WTC11 (cell line): ENCODE measurements around a stretch of chr1.

- PRO-cap: no peak
Observed at GRCh38 chr1:15345565-15346464, 63.9 kb upstream of the EFHD2 start.

DNA sequence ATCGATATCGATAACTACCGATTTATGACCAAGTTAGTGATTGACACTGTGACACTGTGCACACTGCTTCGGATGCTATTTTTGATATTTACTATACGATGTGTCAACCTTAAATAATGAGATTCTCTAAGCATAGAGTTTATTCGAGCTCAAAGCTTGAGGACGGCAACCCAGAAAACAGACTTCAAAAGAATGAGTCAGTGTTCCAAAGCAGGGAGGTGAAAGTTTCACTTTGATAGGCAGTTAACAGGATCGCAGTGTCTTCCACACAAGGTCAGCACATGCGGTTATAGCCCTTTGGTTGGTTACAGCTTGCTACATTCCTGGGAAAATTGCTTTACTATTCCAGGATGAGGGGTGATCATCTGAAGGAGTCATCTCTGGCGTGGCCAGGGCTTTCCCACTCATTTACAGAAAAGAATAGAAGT is 53.6 kb upstream of the EFHD2 start:
- PRO-cap: no peak

DNA sequence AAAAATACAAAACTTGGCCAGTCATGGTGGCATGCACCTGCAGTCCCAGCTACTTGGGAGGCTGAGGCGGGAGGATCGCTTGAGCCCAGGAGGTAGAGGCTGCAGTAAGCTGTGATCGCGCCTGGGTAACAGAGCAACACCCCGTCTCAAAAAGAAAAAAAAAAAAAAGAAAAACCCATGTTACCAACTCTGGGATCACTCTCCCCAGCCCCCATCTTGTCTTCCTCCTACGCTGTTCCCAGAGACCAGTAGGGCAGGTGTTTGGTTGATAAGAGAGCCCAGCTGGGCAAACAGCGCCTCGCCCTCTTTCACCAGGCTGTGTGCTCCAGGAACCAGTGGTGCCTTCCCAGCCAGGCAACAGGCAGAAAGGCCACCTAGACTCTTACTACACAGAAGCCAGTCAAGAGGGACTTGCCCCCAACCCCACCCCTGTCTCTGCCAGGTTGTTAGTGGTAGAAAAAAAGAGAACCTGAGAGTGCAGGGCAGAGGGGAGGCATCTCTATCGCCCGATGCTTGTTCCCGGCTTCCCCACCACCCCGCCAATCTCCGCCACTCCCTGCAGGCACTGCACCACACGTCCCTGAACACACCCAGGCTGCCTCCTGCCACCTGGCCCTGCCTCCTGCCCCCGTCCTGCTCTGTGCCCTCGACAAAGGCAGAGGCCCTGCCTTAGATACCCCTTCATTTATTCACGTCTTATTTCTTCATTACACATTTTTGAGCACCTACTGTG is 14.0 kb upstream of the CTRC start:
- PRO-cap: no peak

DNA sequence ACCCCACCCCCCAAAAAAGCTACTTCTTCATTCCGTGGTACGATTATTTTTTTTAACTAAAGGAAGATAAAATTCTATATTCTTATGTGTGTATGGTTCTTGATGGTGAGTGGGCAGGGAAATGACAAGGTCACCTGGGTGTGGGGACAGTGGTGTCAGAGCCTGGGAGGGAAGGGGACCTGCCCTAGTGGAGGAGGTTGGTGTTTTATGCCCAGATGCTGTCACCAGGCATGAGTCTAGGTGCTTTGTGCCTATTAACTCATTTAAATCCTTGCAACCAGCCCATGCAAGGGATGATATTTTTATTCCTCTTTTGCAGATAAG is 8.0 kb upstream of the CTRC start:
- PRO-cap: no peak

GRCh38 chr1:15523581-15524130 is 359 bp downstream of the CASP9 start:
- PRO-cap: no peak

DNA sequence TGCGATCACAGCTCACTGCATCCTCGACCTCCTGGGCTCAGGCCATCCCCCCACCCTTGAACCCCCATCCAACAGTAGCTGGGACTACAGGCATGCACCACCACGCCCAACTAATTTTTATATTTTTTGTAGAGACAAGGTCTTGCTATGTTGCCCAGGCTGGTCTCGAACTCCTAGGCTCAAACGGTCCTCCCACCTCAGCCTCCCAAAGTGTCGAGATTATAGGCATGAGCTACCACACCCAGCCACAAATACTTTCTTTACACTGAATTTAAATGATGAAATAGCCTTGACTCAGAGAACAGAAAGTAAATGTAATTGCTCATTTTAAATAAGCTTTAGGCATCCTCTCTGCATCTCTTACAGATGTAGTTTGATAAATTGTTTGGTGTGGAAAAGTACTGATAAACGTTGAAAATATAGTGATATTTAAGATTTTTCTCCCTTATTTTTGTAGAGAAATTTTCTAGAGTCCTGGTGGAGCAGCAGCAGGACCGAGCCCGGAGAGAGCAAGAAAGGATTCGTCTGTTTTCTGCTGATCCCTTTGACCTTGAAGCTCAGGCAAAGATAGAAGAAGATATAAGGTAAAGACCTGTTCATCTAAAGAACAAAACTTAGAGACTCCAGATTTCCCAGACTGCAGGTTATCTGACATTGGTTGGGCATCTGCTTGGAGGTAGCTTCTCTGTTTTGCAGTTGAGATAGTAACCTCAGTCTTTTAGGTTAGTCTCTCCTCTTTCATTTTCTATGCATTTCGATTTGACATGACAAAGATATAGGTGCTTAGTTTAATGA is 15.9 kb downstream of the DDI2 start:
- PRO-cap: no peak

- PRO-cap: bidirectional peak, plus-strand start at chr1:15685053, minus-strand start at chr1:15685017
Observed at GRCh38 chr1:15684922-15685450, 866 bp downstream of the PLEKHM2 start.

GRCh38 chr1:15719633-15720194 is 16.3 kb upstream of the SLC25A34 start:
- PRO-cap: no peak

DNA sequence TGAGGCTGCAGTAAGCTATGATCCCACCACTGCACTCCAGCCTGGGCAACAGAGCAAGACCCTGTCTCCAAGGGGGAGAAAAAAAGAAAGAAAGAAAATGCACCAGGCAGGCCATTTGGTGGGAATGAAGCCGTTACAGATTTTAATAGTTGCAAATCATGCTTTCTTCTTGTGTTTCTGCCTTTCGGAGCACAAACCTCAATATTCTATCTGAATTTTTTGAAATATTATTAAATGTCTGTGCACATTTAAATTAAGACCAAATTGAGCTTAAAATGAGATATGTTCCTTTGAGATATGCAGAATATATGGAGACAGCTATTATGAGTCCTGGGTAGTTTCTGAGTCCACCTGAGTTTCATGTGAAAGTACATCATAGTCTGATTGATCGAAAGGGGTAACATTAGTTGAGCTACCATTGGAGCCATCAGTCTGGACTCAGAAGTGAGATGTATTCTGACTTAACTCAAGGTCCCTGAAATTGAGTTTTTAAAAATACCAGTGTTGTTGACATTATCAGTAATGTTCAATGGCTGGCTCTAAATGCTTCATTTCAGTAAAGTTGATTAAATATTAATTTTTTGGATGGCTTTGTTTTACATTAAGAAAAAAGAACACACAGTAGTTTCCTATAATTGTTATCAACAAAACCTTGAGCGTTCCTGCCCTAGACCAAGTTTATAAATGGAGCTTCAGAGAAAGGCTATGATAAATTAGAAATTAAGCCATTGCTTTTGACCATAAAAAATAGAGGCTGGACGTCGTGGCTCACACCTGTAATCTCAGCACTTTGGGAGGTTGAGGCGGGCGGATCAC is 61.9 kb downstream of the ZBTB17 start:
- PRO-cap: no peak

- PRO-cap: no peak
Observed at GRCh38 chr1:15919217-15919648, 56.7 kb downstream of the ZBTB17 start.

GRCh38 chr1:15927882-15928439 is 47.9 kb downstream of the ZBTB17 start:
- PRO-cap: no peak

DNA sequence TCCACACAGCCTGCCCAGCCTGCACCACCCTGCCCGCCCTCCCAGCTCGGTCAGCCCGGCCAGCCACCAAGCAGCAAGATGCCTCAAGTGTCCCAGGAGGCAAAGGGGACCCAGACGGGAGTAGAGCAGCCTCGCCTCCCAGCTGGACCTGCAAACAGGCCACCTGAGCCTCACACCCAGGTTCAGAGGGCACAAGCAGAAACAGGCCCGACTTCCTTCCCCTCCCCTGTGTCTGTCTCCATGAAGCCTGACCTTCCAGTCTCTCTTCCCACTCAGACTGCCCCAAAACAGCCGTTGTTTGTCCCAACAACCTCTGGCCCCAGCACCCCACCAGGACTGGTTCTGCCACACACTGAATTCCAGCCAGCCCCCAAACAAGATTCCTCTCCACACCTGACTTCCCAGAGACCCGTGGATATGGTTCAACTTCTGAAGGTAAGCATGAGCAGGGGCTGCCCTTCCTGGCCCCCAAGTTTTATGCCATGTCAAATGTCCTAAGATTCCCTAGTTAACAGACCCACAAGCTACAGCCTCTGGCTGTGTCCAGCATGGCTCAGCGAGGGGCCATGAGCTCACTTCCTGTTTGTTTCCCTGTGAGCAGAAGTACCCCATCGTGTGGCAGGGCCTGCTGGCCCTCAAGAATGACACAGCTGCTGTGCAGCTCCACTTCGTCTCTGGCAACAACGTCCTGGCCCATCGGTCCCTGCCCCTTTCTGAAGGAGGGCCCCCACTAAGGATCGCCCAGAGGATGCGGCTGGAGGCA is 38.5 kb downstream of the ZBTB17 start:
- PRO-cap: no peak

DNA sequence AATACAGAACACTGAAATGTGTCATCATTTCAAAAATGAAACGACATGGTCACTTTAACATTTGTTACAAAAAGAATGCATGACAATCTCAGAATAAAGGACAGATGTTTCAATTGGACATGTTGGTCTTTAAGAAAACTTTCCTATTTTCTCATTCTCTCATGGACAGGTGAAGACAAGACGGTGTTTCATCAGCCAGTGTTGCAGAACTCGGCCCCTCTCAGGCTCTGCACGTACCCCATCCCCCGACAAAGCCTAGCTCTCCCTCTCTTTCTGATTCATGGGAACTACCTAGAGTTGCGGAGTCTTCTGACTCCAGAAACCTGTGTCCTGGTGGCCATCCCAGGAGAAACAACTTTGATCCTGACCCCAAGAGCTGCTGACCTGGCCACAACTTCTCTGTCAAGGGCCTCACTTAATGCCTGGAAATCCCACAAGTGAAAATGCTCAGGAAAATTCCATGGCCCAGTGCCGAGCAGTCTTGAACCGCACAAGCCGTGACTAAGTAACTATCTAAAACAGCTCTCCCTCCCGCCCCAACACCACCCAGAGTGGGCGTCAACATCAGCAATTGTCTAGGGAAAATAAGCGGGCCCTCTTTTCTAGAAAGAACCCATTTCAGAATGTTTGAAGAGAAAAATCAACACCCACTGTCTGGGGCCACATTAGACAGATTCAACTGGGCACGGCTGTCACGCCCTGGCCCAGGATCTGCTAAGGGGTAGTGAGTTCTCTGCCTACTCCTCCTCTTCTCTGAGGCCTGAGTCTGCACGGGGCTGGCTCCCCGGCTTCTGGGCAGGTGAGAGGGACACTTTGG is 26.9 kb downstream of the ZBTB17 start:
- PRO-cap: no peak

- PRO-cap: no peak
Observed at GRCh38 chr1:16124647-16125304, 31.1 kb downstream of the EPHA2 start.

DNA sequence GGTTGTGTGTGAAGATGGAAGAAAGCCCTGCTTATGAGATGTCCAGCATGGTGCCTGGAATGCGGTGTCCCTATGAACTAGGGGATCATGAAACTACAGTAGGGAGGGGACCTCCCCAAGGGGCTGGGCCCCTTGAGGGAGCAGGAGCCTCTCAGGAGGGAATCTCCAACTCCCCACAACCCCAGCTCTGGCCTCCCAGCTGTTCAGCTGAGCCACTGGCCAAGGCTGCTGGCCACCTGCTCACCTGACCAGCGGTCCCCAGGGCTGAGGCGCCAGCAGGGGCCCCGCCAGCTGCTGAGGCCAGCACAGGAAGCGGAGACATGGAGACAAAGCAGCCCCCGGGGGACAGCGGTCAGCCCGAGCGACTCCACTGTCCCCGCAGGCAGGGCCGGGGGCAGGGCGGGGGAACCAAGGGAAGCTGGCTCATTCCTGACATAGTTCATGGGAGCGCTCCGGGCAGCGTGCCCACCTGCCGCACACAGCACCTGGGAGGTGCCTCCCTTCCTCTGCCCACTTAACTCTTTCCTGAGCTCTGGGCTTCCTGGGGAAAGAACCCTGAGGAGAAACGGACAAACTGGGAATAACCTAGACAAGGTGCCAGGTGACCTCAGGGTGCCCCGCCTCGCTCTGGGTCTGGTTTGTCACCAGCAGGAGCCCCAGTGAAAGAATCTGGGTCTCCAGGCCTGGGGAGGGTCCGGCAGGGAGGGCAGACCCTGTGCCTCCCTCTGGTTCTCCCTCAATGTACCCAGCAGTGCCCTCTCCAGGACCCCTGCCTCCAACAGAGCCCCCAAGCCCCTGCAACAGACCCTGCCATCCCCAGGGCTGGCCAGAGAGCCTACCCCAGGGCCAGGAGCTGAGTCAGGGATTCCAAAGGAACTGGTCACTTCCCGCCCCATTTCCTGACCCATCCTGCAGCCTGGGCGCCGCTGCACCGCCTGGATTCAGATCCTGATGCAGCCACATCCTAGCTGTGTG is 10.7 kb downstream of the EPHA2 start:
- PRO-cap: no peak

DNA sequence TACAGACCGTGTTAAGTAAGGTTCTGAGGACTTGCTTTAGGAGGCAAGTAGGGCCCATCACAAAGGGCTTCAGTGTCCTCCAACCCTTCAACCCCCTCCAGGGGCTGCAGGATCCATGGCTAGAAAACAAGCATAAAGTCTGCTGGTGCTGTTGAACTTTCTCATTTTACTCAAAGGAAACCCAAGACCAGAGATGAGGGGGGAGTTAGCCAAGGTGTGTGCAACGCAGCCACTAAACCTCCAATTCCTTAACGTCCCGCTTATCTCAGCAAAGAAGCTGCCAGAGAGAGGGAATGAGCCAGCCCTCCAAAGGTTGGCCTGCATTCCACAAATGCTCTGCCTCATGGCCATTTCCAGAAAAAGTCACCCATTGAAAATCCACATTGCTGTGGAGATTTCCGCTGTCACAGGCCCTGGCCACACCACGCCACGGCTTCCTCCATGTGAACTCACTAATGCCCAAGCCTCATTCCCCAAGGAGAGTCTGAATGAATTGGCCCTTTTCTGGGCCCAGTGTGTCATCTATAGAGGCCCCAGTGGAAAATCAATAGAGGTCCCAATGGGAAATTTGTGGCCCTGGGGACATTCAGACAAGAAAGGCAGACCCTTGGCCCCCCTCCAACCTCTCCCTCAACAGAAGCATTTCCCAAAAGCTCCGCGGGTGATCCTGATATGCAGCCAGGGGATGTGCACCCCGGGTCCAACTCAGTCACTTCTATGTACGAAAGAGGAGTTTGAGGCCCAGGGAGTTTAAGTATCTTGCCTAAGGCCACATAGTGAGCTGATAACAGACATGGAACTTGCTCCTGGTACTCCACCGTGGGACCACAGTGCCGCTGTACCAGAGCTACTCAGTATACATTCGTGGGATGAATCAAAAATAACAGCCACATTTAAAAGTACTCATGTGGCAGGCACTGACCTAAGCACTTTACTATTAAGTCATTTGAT is 8.9 kb downstream of the EPHA2 start:
- PRO-cap: no peak

GRCh38 chr1:16152330-16153611 is 3.1 kb downstream of the EPHA2 start:
- PRO-cap: no peak

GRCh38 chr1:16158668-16159471 is 3.0 kb upstream of the EPHA2 start:
- PRO-cap: no peak

GRCh38 chr1:16286654-16287614 is 50.0 kb upstream of the CPLANE2 start:
- PRO-cap: no peak

GRCh38 chr1:16352751-16353674 is 733 bp upstream of the FBXO42 start:
- PRO-cap: no peak